Vagina (tissue), 1 donor: ENCODE data around the gene REG1B.

DNA sequence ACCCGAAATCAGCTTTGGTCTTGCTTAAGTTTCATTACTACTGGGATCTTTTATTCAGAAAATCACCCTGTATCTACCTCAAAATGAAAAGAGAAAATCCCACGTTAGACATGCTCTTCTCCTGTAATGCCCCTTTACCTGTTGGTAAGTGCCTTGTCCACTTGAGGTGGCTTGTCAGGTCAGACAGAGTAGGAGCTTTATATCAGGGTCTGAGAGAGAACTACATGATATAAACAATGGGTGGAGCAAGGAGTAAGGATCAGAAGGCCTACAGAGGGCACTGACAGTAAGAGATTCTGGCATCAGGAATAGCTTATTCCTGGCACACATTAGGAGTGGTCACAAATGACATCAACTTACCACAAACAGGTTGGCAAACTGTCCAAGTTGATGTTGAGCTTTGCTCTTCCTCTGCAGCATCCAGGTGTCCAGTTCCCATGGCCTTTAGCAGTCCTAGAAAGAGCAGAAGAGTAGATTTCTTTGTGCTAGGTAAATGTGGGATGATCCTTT is at the start of gene REG1B:
TSS of gene REG1B (minus strand) at position 173 of the 510 bp plus-strand sequence.
- PRO-cap: no peak
- RAMPAGE, long total RNA: no peak

GRCh38 chr2:79393570-79394348 is 119.1 kb upstream of the CTNNA2 start:
- PRO-cap: no peak
- RAMPAGE, long total RNA: no peak

GRCh38 chr2:80305773-80306302 is 1.3 kb upstream of the LRRTM1 start:
- PRO-cap: no peak
- RAMPAGE, long total RNA: no peak

DNA sequence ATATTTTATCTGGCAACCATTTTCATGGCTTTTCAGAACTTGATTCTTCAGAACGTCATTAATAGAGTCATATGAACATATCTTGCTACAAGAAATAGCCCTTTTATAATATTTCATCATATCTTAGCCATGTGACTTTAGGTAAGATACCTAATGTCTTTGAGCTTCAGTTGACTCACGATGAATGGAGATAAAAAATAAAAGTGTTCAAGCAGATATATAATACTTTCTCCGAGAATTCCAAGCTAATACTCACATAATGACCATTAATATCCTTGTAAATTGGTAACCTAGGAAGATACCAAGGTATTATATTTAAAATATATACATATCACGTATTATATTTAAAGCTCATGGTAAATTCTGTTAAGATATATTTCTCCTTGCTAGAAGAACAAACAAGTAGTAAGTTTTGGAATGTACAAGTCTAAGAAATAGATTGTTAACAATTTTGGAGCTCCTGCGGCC is 908.2 kb upstream of the LRRTM1 start:
- PRO-cap: no peak
- RAMPAGE, long total RNA: no peak

GRCh38 chr2:84856683-84857289 is 24.1 kb downstream of the TRABD2A start:
- PRO-cap: no peak
- RAMPAGE, long total RNA: no peak

DNA sequence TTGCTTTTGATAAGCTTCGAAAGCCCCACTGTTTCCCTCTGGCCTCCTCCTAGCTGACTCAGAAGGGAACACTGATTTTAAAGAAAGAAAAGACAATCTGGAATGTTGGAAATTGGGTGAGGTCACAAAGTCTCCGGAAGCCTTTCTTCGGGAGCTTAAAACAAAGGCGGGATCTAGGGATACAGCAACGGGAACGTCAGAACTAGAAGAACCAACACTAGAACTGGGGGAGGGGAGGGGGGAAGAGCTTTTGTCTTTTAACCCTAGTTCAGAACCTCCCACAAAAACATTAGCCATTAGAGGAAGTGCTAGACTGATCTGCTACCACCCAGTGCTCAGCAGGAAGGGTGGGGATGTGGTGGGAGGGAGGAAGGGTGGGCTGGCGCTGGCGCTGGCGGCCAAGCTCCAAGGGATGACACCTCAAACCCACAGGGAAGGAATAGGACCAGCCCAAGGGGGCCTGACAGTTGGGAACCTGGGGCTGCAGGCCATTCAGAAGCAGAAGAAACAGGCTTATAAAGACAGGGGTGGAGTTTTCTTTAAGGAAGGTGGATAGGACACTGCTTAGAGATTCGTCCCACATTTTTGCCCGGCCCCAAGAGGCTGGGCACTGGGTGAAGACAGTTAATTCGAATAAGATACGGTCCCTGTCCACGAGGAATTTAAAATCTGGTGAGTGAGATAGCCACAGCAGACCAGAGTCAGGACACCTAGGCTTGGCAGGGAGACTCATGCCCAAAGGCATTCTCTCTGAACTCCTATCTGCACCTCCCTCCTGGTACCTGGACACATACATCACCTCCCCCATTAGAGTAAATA is 1.7 kb downstream of the TMSB10 start:
- PRO-cap: bidirectional peak, plus-strand start at position 397 of the sequence, minus-strand start at position 225 of the sequence
- RAMPAGE, long total RNA: no peak

GRCh38 chr2:84991292-84991900 is 20.4 kb downstream of the KCMF1 start:
- PRO-cap: no peak
- RAMPAGE, long total RNA: no peak

DNA sequence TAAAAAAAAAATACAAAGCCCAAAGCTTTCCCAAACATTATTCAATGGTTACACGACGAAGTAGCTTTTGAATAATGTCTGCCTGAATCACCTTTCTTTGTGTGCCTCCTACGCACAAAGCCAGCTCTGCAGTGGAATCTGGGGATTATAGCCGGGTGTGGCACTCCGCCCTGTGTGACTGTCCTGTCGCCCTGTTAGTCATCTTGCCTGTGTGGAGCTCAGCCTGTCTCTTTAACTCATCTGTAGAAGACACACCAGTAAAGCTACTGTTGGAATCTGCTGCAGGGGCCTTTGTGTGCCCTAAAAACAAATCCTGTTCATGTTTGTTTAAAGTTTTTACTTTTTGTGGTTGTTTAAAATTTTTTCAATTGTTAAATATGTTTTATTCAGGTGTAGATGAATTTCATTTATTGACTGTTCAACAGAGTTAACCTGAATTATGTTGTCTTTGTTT is 79.3 kb upstream of the TCF7L1 start:
- PRO-cap: no peak
- RAMPAGE, long total RNA: no peak

DNA sequence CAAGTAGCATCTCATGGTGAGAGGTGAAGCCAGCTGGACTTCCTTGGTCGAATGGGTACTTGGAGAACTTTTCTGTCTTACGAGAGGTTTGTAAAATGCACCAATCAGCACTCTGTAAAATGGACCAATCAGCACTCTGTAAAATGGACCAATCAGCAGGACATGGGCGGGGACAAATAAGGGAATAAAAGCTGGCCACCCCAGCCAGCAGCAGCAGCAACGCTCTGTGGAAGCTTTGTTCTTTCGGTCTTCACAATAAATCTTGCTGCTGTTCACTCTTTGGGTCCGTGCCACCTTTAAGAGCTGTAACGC is 21.9 kb downstream of the TCF7L1 start:
- PRO-cap: no peak
- RAMPAGE, long total RNA: no peak

- PRO-cap: no peak
- RAMPAGE, long total RNA: no peak
Observed at GRCh38 chr2:85369459-85370012, 15.0 kb downstream of the ELMOD3 start.

DNA sequence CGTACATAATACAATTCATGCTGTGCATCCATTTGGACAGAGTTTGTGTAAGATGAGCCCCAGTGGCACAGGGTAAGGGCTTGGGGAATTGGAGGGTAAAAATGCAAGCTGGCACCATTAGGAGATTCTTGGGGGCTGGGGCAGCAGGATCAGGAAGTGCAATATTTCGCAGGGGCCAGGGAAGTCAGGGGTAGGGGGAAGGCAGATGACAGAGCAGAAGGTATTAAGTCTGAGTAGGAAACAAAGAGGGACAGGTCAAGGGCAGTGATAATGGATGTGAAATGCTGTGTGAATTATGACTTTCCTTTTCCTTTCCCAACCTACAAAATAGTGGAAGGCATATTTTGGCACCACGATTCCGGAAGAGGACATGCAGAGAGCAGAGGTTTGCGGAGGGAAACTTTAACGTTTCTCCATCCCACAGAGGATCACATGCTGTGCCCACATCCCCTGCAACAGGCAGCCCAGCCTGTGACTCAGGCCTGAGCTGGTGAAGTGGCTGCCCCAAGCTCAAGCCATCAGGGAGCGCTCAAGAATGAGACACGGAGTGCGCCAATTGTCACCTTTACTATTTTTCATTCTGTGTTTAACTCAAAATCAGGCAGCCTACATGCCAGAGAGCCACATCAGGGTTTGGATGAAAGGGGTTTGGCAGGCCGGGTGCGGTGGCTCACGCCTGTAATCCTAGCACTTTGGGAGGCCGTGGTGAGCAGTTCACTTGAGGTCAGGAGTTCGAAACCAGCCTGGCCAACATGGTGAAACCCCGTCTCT is 4.6 kb downstream of the CAPG start:
- PRO-cap: no peak
- RAMPAGE, long total RNA: no peak

GRCh38 chr2:85540212-85540869 is 1.4 kb downstream of the MAT2A start:
- PRO-cap: no peak
- RAMPAGE, long total RNA: start-site peak on the plus strand at chr2:85540273-85540377, 110 reads; start-site peak on the plus strand at chr2:85540650-85540726, 53 reads

DNA sequence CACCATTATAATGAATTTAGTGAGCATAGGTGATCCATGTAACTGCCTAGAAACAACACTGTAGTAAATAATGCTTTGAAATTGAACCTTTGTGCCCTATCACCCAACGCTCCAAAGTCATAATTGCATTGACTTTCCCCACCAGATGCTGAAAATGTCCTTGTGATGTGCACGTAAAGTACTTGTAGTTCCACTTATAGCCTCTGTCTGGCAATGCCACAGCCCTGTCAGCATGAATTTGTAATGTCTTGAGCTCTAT is 4.9 kb downstream of the MAT2A start:
- PRO-cap: no peak
- RAMPAGE, long total RNA: no peak

DNA sequence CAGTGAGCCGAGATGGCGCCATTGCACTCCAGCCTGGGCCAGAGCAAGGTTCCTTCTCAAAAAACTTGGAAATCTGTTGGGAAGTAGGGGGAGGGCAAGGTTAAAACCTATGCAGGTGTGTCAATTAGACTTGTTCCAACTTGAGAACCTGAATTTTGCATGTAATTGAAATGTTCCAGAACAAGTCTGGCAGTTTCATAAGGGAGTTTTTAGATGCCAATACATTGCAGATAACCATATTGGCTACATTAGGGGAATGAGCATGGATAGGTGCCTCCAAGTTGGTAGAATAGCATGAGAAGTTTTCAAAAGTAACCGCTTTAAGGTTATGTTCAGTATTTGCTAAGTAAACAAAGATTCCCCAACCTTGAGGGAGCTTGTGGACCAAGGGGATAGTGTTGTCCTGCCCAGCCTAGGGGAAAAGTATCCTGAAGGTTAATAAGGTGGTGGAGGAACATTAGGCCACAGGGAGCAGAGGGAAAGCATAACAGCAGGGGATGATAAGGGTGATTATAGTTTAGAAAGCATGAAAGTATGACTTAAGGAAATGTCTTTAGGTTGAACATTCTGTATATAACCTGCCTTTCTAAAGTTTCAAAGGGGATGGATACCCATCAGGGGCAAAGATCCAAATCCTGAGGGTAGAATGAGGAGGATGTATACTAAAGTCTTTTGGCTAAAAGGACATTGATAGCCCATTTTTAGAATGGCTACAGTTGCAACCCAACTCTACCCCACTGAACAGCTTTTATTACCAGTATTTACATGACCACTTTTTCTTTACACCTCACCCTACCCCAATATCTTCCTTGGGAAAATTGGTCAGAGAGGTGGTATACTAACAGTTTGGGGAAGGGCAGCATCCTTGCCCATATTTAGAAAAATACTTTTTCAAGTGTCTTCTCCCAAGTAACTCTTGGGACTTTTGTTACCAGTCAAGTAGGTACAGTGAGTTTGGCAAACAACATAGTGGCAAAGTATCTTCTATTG is 8.0 kb downstream of the MAT2A start:
- PRO-cap: no peak
- RAMPAGE, long total RNA: no peak

GRCh38 chr2:85705513-85706091 is 11.4 kb downstream of the GNLY start:
- PRO-cap: no peak
- RAMPAGE, long total RNA: no peak

DNA sequence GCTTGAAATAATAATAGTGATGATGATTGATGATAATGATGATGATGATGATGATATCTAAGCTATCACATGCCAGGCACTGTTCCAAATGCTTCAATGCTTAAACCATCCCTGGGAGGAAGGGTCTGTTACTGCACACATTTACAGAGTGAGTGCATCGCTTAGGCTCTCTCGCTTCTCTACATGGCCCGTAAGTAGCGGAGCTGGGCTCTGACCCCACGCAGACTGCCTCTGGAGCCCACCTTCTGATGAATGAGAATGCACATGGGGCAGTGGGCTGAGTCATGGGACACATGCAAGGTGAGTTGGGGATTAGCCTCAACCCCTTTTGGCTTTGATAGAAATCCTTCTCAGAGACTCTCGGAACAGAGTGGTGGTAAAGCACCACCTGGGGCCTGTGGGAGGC is 15.6 kb downstream of the GNLY start:
- PRO-cap: no peak
- RAMPAGE, long total RNA: no peak

DNA sequence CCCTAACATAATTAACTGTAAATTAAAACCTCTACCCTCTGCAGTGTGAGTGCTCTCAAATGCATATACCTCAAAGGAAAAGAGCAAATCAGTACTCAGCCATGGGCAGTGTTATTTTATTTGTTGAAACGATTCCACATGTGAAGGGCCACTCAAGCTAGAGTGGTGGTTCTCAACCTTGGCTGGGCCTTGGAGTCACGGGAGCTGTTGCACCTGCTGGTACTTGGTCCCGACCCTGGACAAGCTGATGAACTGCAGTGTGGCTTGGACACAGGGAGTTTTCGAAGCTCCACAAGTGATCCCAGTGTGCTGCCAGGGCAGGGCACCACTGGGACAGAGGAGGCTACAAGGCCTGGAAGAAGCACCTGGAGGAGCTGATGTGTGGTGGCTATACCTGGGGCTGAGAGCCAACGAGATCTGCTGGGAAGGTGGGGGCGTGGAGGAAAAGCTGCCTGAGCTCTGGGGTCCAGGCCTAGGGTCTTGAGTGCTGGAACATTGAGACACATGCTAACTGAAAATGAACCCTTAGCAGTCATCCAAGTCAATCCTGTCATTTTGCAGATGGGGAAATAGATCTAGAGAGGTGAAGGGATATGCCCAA is 19.8 kb downstream of the GNLY start:
- PRO-cap: no peak
- RAMPAGE, long total RNA: no peak

DNA sequence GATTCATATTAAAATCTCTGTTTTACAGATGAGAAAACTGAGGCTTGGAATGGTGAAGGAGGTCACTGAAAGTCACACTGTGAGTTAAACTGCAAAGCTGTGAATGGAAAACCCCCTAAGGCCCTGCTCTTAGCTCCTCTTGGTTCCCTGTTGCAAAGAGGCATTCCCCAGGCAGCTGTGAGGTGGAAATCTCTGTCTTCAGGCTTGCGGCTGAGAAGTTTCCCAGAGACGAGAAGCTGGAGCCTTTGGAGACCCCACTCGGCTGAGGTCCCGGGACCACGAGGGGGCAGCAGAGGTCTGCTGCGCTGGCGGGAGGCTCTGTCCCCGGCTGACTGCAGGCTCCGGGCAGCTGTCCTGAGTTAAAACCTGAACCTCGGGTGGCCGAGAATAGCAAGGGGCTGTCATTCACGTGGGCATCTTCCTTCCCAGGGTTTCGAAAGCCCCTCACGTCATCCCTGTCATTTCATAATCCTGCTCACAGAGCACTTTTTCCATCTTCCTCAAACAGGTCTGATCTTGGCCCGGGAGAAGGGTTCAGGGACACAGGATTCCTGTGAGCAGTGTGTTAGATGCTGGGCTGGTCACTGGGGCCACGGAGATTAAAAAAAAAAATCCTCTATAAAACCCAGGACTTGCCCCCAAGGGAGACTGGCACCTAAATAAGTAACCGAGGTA is 24.8 kb upstream of the ATOH8 start:
- PRO-cap: no peak
- RAMPAGE, long total RNA: no peak

DNA sequence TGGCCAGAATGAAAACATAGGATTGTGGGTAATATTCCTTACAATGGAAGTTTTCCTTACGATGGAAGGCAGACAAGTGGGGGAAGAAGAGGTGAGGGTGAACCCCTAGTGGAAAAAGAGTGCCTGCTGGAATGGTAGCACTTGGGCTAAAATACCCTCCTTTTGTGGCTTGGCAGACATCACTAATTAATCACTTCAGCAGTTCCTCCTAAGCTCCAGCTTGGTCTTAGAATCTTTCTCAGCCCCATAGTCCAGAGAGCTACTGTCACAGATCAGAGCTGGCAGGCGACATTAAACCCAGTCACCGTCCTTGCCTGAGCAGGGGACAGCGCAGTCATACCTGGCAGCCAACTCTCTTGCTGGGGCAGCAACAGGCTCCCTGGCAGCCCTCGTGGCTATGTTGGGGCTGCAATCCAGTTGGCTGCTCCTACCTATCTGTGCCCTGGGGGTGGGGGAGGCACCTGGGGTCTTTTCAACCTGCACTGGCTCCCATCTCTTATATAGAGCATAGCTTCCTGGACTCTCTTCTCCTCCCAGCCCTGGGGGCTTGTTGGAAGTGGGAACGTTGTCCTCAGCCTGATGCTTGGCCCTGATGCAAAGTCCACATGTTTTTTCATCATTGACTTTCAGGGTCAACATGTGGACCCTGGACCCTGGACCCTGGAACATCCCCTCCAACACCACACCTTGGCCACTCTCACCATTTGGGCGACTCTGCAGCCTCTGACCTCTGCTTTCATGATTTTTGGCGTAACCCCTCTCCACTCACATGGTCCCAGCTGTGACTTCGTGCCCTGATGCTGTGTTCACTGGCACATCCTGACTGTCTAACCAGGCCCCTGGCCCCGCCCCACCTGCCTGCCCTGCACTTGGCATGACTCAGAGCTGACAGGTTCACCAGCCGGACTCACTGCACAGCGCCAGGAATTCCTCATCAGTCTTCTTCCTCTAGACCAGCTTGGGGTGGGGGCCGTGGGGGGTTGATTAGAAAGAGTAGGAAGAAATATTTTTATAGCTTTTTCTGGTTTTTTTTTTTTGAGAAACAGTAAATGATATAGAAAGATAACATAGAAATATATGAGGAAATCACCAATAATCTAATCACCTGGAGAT is 45.6 kb downstream of the ATOH8 start:
- PRO-cap: no peak
- RAMPAGE, long total RNA: no peak

- PRO-cap: no peak
- RAMPAGE, long total RNA: no peak
Observed at GRCh38 chr2:85844357-85844902, 44.4 kb downstream of the ST3GAL5 start.